Mesenchymal stem cell of adipose (primary cell): ENCODE measurements around the genes TNFRSF8 and VPS13D.

DNA sequence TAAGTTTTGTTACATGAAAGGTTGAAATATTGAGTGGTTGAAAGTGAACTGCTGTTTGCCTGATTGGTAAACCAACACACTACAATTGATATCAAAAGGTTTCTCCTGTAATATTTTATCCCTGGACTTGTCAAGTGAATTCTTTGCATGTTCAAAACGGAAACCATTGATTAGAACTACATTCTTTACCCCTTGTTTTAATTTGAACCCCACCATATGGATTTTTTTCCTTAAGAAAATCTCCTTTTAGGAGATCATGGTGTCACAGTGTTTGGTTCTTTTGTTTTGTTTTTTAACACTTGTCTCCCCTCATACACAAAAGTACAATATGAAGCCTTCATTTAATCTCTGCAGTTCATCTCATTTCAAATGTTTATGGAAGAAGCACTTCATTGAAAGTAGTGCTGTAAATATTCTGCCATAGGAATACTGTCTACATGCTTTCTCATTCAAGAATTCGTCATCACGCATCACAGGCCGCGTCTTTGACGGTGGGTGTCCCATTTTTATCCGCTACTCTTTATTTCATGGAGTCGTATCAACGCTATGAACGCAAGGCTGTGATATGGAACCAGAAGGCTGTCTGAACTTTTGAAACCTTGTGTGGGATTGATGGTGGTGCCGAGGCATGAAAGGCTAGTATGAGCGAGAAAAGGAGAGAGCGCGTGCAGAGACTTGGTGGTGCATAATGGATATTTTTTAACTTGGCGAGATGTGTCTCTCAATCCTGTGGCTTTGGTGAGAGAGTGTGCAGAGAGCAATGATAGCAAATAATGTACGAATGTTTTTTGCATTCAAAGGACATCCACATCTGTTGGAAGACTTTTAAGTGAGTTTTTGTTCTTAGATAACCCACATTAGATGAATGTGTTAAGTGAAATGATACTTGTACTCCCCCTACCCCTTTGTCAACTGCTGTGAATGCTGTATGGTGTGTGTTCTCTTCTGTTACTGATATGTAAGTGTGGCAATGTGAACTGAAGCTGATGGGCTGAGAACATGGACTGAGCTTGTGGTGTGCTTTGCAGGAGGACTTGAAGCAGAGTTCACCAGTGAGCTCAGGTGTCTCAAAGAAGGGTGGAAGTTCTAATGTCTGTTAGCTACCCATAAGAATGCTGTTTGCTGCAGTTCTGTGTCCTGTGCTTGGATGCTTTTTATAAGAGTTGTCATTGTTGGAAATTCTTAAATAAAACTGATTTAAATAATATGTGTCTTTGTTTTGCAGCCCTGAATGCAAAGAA is 10.8 kb downstream of the TARDBP start:
- CAGE, long polyA plus RNA, result no peak

DNA sequence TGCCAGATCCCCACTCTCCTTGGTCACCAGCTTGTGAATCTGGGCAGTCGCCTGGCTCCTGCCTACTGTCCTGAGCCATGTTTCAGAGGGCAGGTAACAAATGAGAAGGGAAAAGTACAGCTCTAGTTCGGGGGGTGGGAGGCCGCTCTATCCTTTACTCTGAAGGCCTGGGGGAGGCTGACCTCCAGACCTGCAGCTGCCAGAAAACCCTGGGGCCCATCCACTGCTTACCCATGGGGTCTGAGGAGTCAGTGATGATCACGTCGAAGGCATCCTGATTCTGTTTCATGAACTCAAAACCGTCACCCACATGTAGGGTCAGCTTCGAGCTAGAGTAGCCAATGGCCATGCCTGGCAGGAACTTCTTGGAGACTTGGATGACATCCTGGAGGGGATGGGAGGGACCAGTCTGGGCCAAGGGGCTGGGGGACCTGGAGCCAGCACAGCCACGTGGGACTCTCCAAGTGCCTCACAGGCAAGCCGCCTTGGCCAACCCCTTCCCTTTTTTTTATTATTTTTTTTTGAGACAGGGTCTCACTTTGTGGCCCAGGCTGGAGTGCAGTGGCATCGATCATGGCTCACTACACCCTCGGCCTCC is 3.3 kb downstream of the SRM start:
- CAGE, long polyA plus RNA, result no peak

GRCh38 chr1:11060640-11060795 is 700 bp upstream of the SRM start:
- CAGE, long polyA plus RNA, result no peak

- CAGE, long polyA plus RNA, result no peak
Measured at GRCh38 chr1:11132714-11133246, 33.1 kb upstream of the EXOSC10 start.

DNA sequence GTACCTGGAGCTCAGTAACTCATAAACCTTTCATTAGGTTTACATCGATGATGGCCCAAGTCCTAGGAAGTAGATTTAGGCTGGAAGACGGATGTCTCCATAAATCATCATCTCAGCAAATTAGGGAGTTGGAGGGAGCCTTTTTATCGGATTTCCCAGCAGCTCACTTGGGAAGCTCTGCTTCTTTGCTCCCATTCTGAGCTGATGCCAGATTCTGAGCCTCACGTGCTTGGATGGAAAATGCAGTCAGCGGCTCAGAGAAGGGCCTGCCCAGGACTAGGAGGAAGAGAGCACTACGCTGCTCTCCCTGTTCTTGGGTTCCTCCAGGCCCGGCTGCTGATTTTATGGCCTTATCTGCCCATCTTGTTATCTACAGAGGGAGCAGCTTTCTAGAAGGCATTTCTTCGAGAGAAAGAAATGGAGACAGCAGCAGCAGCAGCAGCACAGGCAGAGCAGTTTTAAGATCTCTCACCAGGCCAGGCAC is 42.0 kb downstream of the UBIAD1 start:
- CAGE, long polyA plus RNA, result no peak

- CAGE, long polyA plus RNA, result no peak
Measured at GRCh38 chr1:11353201-11353657, 80.2 kb downstream of the UBIAD1 start.

DNA sequence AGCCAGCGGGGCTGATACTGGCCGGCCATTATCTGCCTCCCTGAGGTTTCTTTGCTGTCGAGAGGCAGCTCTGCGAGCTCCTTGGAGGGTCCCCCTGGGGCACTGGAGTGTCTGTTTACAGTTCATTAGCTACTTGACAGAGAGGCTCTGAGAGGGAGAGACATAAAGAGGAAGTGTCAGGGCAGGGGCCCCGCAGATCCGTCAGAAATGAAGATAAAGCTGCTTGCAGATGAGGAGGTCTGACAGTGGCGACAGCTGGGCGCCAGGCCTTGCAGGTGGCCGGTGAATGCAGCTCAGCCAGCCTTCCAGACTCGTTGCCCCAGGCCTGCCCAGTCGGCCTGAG is 84.6 kb downstream of the DISP3 start:
- CAGE, long polyA plus RNA, result no peak

- CAGE, long polyA plus RNA, result no peak
Measured at GRCh38 chr1:11790359-11791411, 15.1 kb downstream of the MTHFR start.

GRCh38 chr1:11796191-11796801 is 9.5 kb downstream of the MTHFR start:
- CAGE, long polyA plus RNA, result no peak

GRCh38 chr1:11804484-11804731 is 1.4 kb downstream of the MTHFR start:
- CAGE, long polyA plus RNA, result no peak

DNA sequence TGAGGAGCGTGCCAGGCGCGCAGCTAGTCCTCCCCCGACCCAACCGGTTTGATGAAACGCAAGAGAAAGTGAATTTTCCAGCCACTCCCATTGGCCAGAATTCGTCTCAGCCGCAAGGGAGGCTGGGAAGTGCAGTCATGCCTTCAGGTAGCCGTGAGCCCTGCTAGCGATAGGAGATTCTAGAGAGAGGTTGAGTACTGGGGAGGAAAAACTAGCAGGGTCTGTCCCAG is 17.4 kb downstream of the KIAA2013 start:
- CAGE, long polyA plus RNA, result no peak

- CAGE, long polyA plus RNA, result no peak
Measured at GRCh38 chr1:12062873-12064153, at the start of gene TNFRSF8. TNFRSF8 (plus strand) TSS chr1:12063303.

DNA sequence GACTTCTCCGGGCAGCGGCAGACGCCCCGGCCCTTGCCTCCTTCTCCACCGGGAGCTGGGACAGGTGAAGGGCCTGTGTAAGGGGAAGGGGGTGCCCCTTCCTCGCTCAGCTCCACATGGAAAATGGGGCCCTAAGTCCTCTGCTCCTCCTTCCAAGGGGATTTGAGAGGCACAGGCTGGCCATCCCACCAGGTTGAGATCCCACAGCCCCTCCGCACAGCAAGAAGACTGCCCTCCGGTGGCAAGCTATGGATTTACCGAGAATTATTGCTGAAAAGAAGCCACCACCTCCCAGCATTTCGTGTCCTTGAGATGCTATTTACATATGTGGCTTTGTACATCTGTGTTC is 16.4 kb downstream of the TNFRSF8 start:
- CAGE, long polyA plus RNA, result no peak

DNA sequence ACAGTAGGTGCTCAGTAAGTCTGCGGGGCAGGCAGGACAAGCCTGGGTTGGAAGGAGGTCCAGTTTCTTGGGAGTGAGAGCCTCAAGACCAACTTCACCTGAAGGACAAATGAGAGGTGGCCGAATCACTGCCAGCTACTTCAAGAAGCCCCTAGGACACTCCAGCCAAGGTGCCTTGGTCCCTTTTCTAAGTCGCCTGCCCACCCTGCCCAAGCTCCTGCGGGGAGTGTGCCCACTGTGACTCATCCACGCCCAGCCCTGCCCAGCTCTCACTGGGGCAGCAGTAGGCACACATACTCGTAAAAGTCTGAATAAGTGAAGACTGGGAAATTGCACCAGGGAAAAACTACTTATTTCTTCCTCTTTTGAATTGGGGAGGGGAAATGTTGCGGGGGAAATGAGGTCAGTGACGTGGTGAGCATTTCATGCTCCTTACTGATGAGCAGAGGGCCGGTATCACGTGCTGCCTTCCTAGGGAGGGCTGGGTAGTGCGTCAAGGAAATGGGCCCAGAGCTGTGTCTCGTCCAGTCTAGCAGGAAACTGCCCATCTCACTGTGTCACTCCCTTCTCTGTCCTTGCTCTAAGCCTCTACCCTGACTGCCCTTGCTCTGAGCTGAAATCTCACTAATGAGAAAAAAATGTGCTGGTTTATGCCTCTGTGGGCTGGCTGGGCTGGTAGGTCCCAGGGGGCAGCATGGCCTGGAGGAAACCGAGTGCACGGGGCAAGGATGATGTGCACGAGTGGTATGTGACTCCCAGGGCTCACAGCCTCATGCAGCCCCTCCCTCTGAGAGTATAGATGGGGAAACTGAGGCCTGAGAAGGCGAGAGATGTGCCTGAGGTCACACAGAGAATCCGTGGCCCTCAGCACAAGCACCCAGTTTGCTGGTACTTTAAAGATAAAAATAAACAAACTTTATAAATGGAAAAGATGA is 13.5 kb upstream of the TNFRSF1B start:
- CAGE, long polyA plus RNA, result no peak

DNA sequence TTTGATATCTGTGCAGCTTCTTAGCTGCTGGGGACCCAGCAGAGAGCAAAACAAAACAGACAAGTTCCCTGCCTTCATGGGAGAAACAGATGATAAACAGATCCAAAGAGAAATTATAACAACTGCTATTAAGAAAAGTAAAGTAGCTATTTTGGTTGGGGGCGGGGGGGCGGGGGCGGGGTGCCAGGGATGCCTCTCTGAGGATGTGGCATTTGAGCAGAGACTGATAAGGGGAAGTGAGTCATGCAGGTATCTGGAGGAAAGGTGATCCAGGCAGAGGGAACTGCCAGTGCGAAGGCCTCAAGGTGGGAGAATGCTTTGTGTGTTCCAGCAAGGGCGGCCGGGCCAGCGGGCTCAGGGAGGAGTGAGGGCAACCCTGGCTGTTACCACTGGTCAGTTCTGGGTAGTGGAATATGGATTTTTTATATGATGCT is 7.0 kb upstream of the TNFRSF1B start:
- CAGE, long polyA plus RNA, result no peak

DNA sequence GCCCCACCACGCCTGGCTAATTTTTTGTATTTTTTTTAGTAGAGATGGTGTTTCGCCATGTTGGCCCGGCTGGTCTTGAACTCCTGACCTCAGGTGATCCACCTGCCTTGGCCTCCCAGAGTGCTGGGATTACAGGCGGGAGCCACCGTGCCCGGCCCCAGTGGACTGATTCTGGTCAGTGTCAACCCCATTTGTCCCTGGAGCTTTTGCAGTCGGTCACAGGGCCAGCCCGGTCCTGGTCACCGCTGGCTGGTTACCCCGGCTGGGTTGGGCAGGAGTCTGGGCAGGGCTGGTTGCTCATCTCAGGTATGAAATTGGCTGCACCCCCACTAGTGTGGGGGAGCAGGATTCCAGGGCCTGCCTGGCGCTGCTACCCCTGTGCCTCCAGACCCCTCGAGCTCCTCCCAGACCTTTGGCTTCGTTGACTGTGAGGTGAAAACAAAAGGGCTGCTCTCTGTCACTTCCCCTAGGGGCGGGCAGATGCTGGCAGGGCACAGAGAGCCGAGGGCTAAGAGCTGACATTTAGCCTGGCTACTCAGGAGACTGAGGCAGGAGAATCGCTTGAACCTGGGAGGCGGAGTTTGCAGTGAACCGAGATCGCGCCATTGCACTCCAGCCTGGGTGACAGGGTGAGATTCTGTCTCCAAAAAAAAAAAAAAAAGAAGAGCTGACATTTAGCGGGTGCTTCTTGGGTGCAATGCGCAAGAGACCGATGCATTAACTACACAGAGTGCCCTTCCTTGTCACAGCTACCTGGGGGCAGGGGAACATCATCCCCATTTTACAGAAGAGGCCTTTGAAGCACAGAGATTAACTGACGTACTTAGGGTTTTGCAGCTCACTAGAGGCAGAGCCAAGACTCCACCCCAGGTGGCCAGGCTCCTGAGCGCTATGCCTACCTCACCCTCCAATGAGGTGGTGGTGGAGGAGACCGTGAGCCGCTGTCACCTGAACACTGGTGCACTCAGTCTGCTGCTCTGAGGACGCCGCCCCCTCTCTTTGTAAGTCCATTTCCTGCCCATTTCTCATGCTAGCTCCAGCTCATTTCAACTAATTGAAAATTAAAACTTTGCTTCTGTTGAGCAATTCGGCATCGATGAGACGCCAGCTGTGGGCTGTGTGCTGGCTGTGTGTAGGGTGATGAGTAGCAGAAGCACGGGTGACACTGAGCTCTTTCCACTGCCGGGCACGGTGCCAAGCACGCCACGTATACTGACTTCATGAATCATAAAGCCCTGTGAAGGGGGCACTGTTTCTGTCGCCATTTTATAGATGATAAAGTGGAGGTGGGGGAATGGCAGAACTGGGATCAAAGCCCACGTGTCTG is 10.8 kb downstream of the TNFRSF1B start:
- CAGE, long polyA plus RNA, result no peak

DNA sequence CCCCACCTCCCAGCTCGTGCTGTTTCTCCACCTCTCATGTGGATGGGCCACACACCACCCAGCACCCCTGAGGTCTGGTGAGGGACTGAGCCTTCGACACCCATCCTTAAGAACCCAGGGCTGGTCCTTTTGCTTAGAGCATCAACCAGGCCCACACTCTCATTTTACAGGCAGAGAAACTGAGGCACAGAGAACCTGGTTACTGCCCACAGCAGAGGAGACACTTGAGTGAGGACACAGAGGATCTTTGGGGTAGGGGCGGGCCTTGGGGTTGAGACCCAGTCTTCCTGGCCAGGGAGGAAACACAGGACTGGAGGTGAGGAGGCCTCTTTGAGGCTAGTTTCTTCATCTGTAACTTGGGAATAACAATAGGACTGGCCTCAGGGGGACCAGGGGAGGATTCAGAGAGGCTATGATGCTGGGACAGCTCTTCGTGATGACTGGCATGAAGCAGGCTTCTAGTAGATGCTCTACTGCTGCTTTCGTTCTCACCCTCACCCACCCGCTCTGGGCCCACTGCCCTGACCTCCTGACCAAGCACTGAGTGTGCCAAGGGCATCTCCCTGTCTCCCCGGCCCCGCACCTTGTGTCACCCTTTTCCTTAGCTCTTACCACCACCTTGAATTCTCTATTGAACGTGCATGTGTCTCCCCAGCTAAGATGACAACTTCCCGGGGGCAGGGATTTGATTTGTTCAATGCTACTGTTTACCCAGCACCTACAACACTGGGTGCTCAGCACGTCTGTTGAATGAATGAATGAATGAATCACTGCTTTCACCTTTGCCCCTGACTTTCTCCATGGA is 15.2 kb downstream of the TNFRSF1B start:
- CAGE, long polyA plus RNA, result no peak

DNA sequence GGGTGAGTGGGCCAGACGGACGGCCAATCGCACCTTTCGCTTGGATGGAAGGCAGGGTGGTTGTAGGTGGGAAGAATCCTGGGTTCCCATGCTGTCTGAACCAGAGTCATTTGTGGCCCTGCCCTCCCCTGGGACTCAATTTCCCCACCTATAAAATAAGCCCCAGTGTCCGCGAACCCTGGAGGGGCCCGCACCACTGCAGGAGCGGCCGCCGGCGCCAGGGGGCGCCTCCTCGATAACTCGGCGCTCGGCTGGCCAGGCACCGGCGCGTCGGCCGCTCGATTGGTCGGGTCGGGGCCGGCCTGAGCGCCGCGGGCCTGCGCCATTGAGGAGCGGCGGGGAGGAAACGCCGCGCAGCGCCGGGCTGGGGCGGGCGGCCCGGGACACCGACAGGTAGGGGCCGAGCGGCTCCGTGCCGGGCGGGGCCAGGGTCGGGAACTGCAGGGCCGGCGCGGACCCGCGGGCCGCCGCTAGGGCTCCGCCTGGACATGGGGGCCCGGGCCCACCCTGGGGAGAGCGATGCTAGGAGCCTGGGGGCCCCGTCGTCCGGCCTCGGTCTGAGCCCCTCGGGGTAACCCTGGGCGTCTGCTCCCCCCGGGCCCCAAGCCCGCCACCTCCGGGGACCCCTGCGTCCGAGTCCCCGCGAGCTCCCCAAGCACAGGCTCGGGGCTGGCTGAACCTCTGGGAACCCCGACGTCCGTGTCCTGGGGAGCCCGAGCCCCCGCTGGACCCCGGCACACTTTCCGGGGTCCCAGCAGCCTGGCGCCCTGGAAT is at the start of gene VPS13D:
Gene VPS13D (plus strand): TSS at position 303 of the 774 bp plus-strand sequence.
- CAGE, long polyA plus RNA, result no peak

DNA sequence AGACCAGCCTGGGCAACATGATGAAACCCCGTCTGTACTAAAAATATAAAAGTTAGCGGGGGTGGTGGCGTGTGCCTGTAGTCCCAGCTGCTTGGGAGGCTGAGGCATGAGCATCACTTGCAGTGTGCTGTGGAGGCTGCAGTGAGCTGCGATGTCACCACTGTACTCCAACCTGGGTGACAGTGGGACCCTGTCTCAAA is 8.0 kb downstream of the VPS13D start:
- CAGE, long polyA plus RNA, result no peak

DNA sequence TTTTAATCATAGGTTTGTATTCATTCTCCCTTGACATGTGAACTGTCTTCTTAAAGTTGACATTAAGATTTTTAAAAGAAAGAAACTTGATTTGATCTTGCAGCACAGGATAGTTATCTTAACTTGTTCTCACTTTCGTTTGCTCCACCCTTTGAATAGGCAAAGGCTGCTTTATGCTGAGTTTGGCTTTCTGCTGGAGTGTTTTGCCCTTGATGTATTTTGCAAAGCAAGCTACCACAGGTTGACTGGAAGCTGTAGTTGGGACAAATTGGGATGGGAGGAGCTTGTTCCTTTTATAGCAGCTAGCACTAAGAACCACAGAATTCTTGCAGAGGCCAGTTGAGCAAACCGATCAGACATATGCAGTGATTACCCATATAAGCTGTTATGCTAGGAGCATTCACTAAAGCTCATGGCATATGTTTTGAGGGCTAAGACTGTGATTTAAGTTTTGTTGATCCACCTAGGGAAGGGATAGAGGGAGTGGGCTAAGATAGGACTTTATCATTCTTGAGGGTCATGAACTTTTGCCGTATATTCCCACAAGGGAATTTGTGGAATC is 130.0 kb downstream of the VPS13D start:
- CAGE, long polyA plus RNA, result no peak